Esophagus squamous epithelium (tissue), 4 donors: ENCODE measurements around the gene YBEY.

GRCh38 chr21:46286134-46286802, at the start of gene YBEY:
Gene YBEY, plus strand, starts transcription at chr21:46286342.
- PRO-cap, result bidirectional peak, plus-strand start at chr21:46286342, minus-strand start at chr21:46286297; bidirectional peak, plus-strand start at chr21:46286916, minus-strand start at chr21:46286620
- RAMPAGE, long total RNA, 4 experiments, result start-site peak on the plus strand in 2 of 4 experiments, at chr21:46286336-46286673 at its widest, 7 to 95 reads per replicate

GRCh38 chr21:46326032-46326600, 2.2 kb downstream of the PCNT start:
- PRO-cap, result no peak
- RAMPAGE, long total RNA, 4 experiments, result no peak in any of the 4 experiments

DNA sequence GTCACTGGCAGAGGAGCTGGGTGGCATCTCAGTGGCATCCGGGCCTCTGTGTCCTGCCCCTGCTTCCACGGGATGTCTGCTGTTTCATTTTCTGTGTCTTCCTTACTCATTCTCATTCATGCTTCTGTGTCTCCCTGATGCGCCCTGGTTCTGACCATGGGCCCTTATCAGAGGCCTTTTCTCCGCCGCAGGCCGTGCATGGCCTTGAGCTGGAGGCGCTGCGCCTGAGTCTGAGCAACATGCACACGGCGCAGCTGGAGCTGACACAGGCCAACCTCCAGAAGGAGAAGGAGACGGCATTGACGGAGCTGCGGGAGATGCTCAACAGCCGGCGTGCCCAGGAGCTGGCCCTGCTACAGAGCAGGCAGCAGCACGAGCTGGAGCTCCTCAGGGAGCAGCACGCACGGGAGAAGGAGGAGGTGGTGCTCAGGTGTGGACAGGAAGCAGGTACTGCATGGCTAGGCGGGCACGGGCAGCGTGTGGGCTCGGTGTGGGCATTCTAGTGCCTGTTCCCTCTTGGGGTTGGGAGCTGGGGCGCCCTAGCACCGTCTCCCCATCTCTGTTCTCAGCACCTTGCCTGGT, 22.7 kb downstream of the PCNT start:
- PRO-cap, result no peak
- RAMPAGE, long total RNA, 4 experiments, result no peak in any of the 4 experiments

DNA sequence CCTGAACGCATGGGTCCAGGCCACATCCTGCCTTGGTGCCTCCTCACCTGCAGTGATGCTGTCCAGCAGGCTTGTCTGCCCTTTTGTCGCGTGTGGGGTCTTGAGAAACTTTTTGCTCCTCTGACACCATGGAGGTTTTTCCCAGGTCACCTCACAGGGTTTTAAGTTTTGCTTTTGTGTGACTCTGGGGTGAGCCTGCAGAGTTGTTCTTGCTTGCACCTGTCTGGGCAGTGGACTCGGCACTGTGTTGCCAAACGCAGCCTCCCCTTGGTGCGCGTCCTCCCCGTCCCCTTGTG, 62.6 kb downstream of the PCNT start:
- PRO-cap, result no peak
- RAMPAGE, long total RNA, 4 experiments, result no peak in any of the 4 experiments

GRCh38 chr21:46396902-46397547, 61.7 kb upstream of the DIP2A start:
- PRO-cap, result no peak
- RAMPAGE, long total RNA, 4 experiments, result no peak in any of the 4 experiments

GRCh38 chr21:46455634-46456147, 3.0 kb upstream of the DIP2A start:
- PRO-cap, result no peak
- RAMPAGE, long total RNA, 4 experiments, result no peak in any of the 4 experiments

- PRO-cap, result no peak
- RAMPAGE, long total RNA, 4 experiments, result no peak in any of the 4 experiments
Measured at GRCh38 chr21:46550429-46551113, 54.3 kb downstream of the S100B start.

- PRO-cap, result no peak
- RAMPAGE, long total RNA, 4 experiments, result no peak in any of the 4 experiments
Measured at GRCh38 chr21:46562047-46562350, 42.9 kb downstream of the S100B start.

GRCh38 chr21:46585325-46586191, 19.3 kb downstream of the S100B start:
- PRO-cap, result bidirectional peak, plus-strand start at chr21:46585356, minus-strand start at chr21:46585316
- RAMPAGE, long total RNA, 4 experiments, result no peak in any of the 4 experiments

DNA sequence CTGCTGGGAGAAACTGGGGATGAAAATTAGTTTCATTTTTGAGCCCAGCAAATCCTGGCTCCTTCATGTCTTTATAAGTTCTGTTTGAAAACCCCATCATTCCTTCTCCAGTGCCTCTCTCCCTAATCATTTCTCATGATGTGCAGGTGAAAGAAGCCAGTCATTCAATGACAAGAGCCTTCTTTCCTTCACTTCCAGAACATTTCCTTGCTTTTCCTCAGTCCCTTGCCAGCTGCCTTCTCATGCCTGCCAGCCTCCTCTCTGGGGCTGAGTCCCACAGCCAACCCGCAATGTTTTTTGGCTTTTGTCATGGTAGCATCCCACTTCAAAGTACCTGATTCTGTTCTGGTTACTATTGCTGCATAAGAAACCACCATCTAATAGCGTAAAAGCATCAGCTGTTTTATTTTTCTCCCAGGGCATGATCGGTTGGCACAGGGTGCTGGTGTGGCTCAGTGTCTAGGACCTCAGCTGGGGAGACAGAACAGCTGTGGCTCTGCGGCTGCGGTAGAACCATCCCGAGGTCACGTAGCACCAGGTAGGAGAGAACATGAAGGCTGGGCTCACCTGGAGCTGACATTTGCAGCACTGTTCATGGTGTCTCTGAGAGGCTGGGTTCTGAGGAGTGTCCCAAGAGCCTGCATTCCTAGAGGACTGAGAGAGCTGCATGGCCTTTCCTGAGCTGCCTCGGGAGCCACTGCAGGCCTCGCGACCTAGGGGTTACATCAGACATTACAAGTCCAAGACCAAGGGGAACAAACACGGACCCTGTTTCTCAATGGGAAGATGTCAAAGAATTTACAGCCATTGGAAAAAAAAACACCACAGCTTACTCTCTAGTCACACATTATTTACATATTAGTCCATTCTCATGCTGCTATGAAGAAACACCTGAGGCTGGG, 8.9 kb upstream of the PRMT2 start:
- PRO-cap, result no peak
- RAMPAGE, long total RNA, 4 experiments, result no peak in any of the 4 experiments